ENCODE measurements around a stretch of chr1.

DNA sequence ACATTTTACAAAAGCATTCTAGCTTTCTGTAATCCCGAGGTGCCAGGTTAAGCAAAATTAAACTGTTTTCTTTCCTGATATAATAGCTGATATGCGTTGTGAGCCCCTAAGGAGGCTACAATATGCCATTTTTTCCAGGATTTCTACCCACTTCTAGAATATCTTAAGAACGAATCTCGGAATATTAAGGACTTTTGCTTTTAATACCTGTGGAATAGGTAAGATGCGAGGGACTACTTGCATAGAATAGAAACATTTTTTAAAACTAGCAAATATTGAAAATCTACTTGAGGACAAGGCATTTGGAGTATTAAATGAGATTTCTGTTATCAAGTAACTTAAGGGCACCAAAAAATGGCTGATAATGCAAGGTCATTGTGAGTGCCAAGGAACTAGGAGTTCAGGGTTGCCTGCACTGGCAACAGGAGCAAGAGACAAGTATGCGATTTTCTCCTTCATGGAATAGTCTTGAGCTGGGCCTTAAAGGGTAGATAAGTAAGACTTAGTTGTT is 6.0 kb downstream of the H3-3A start:
- PRO-cap, result no peak

DNA sequence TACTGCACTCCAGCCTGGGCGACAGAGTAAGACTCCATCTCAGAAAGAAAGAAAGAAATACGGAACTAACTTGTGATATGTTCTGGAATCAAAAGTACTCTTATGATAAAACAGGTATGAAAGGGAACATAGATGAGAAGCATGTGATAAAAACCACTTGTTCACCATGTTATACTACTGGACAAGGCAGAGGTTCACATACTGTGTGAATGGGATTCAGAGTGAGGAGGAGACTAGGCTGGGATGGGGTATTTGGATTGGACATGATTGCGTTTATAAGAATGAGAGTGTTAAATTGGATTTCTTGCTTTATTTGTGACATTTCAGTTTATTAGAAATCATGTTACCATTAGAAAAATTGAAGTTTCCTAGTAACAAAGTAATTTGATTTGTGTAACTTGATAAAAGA is 8.2 kb downstream of the H3-3A start:
- PRO-cap, result no peak

DNA sequence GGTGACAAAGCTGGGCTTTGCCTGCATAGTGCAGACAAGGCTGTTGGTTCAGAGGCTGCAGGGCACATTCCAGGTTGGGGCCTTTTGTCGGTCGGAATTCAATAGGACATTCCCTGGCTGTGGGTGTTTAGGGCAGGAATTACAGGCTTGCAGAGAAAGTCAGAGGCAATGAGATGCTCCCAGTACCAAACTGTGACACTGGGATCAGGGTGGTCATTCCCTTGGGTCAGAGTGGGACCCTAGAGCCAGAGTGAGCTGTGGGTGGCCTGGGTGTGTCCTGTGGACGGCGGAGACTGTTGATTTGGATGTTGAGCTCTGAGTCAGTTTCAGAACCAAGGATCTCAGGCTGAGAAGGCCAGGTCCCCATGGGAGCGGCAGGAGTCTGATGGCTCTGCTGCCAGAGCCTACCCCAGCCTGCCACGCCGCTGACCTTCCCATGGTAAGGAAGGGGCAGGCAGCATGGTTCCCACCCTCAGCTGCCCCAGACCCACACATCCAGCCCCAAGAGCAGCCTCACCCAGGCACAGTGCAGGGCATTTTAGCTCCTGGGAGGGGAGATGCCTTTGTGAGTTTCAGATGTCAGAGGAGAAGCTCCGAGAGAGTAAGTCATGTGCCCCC is 56.3 kb downstream of the STUM start:
- PRO-cap, result no peak

DNA sequence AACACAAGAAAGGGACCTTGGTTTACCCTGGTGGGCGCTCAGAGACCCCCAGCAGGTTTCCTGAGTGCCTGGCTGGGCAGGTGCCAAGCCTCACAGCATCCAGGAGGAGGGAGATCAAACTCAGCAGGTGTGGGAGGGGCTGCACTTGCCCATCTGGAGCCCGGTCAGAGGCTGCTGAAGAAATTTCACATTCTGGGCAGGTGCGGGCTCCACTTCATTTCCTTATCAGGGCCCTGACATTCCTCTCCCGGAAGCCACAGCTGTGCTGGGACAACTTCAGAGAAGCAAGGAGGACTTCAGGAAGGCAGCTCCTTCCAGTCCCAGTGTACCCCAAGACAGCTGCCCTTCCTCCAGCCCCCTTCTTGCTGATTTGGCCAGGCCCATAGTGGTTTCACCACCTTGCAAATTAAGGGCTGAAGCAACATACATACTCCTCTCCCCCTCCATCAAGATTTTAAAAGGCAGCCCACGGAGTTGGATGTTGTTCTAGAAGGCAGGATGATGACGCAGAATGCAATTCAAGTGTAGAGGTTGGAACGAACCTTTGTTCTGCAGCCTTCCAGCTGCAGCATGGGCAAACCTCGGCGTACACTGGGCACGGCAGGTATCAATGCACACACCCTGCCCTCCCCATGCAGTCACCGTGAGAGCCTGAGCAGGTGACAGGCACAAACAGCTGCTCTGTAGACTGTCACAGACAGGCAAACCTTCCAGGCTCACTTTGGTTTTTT is 82.7 kb downstream of the ITPKB start:
- PRO-cap, result no peak

- PRO-cap, result no peak
Observed at GRCh38 chr1:226656936-226657538, 82.0 kb downstream of the ITPKB start.

DNA sequence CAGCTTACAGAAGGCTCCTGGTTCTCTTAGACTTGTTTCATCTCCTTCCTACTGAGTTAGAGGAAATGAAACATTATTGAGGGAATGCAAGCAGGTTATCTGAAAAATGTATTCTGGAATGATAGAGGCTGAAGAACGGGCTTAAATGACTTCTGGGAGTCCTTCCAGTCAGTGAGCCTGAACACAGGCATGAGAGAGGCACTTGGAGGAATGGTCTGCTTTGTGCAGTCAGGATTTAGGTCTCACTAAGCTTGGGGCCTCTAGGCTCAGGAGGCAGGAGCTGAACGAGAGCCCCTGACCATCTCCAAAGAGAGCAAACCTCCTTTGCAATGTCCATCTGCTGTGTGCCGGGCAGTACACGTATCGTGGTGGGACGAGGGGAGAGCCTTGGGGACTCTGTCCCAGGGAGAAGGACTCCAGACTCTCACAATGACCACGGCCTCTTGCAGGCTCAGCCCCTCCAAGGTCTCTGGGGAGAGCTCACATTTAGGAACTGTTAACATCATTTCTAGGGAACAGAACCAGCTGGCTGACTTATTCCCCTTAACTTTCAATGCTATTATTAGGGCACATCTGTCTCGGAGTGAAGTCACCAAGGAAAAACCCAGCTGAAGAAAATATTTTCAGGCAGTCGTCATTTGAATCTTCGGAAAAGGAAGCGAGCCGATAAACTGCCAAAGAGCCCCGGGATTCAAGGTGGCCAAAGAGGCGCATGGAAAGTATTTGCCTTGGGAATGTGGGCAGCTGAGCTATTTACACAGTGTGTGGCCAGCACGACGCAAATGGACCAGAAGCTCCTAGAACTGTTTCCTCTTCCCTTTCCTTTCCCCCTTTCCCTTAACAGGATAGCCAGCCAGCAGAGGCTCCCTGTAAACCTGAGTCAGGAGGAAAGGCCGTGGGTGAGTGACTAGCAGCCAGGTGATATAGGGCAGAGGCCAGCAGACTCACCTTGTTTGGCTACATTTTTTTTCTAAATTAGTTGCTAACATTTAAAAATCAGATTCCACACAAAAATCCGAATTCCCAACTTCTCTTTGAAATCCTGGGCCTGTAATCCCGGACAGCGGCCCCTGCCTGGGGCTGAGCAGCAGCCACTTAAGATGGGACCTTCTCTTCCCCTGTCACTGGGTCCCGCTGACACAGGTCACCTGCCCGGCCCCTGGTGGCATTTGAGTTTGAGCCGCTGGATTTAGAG is 74.6 kb downstream of the ITPKB start:
- PRO-cap, result bidirectional peak, plus-strand start at position 677 of the sequence, minus-strand start at position 471 of the sequence

- PRO-cap, result bidirectional peak, plus-strand start at chr1:226703611, minus-strand start at chr1:226703533
Observed at GRCh38 chr1:226703164-226703704, 35.8 kb downstream of the ITPKB start.

- PRO-cap, result no peak
Observed at GRCh38 chr1:226732592-226733194, 6.4 kb downstream of the ITPKB start.

DNA sequence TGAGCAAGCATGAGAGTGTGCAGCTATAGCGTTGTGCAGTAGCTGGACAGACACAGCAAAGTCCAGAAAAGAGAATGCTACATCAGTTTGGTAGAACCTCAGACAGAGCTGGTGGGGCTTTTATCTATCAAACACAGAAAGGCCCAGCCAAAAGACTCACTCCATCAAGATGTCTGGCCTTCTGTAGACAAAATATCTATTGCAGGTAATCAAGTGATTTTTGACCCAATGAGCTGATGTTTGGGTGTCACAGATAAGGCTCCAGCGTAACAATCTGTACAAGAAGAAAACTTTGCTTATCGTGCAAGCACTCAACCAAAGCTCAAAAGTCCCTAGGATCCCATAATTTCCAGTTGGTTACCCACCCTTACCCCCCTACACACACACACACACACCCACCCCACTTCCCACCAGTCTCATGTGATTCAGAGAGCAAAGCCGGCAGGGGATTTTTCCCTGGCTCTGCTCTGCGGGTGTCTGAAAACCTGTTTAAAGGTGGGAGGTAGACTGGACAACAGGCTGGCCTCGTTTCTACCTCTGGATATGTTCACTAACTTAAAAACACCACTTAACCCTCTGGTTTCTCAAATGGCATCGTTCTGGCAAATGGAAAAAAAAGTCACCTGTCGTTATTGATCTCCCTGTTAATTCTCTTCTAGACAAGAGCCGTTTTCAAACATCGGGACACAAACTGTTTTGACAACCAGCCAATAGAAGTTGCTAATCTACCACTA is 5.7 kb downstream of the ITPKB start:
- PRO-cap, result no peak

- PRO-cap, result no peak
Observed at GRCh38 chr1:226892076-226892529, 21.7 kb downstream of the PSEN2 start.

DNA sequence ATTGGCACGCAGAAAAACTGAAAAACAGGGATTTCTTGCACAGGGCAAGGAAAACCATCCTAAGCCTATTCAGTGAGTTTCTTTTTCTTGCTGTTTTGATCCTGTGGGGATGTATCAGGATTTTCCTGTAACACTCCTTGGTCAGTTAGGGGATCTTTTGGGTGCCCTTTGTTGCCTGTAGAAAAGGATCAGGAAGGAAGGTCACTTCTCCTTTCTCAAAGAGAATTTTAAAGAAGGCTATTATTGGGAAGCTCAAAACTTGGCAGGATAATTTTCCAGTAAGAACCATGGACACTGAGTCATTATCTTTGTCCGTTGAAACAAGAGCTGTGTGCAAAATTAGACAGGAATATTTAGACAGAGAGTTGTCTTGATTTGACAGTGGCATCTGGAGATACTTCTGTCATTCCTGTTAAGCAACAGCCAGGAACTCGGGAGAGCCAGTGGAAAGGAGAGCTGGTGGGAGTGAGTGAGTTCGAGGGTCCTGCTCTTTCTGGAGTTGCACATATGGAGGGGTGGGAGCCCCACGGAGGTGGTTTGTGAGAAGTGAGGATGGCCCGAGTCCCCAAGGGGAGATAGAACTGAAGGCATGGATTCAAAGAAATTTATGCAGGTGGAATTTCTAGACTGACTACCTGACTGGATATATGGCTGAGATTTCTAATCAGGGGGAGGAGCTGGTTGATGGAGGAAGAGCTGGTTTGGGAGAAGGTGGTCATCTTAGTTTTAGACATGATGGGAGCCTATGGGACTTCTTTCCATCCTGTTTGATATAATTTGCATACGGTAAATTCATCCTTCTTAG is 3.0 kb downstream of the COQ8A start:
- PRO-cap, result no peak

- PRO-cap, result no peak
Observed at GRCh38 chr1:226948121-226948835, 8.2 kb downstream of the COQ8A start.

DNA sequence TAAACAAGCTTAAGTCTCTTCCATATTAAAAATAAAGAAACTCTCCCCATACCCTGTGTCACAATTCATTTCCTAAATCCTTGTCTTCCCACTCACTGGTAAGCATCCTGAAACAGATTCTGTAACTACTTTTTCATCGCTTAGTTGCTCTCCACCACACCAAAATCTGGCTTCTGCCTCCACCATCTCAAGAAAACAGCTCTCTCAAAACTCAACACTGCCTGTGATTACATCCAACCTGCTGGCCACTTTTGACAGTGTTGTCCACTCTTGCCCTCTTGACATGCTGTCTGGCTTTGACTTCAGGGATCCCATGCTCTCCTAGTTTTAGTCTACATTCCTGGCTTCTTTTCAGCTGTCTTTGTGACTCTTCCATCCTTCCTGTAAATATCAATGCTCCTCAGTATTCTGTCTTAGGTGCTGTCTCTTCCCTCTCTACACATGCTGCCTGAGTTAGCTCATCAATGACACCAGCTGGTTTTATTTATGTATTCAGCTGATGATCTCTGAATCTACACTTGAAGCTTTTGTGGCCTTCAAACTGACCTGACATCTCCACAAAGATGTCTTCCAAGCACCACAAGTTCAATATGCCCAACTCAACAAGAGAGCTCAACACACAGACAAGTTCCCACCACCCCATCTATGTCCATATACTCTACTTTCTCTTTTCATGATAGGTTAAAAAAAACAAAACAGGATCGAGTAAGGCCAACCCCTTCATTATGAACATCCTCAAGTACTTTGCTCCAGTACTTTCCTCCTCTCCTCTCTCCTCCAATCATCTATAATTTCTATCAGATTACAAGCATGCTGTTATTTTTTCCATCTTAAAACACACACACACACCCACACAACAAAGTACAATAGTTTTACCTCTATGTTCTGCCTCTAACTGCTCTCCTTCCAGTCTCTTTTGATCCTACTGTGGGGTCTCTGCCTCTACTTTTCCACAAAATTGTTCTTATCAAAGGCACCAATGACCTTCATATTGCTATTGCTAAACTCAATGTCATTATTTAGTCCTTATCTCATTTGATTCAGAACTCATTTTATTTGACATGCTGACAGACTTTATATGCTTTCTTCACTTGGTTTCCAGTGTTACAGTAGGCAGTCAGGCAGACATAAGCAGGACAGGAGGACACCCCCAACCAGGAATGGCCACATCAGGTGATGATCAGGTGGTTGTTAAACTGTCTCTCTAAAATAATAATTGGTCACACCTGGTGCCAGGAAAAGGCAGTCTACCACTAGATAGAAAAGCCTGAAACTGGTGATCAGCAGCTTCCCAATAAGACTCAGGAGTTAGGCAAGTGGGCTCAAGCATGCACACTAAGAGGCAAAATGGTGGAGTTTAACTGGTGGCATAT is 156.7 kb downstream of the COQ8A start:
- PRO-cap, result no peak

- PRO-cap, result no peak
Observed at GRCh38 chr1:227100482-227101279, 160.6 kb downstream of the COQ8A start.

- PRO-cap, result no peak
Observed at GRCh38 chr1:227112101-227112657, 172.1 kb downstream of the COQ8A start.

- PRO-cap, result no peak
Observed at GRCh38 chr1:227128885-227129290, 188.8 kb downstream of the COQ8A start.

- PRO-cap, result no peak
Observed at GRCh38 chr1:227312306-227313326, 5.7 kb downstream of the CDC42BPA start.

GRCh38 chr1:227733759-227734383 is 1.2 kb downstream of the JMJD4 start:
- PRO-cap, result no peak

GRCh38 chr1:227734384-227734953 is 633 bp downstream of the JMJD4 start:
- PRO-cap, result no peak

DNA sequence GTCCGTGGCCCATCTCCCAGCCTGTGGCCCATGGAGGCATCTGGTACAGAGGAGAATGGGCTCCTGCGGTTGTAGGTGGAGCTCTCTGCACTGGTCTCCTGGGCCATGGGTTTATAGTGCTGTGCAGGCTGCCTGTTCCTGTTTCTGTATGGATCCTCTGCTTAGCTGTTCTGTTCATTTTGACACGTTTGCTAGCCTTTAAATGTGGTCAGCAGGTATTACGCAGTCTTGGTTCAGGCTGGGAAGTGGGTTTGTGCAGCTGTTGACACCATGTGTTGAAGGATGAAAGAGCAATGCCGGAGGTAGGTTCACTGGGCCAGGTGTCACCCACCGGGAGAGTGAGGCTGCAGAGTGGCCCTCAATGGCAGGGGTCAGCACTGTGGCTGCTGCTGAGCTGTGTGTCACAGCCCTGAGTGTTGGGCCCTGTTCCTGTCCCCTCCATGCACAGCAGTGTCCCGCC is 38.9 kb downstream of the SNAP47 start:
- PRO-cap, result no peak